ENCODE measurements around a stretch of chr2.

GRCh38 chr2:106085241-106086183 lies 20.0 kb downstream of the ECRG4 start:
- RRBS: no CpG with 5 or more reads among the region's 15 CpGs

DNA sequence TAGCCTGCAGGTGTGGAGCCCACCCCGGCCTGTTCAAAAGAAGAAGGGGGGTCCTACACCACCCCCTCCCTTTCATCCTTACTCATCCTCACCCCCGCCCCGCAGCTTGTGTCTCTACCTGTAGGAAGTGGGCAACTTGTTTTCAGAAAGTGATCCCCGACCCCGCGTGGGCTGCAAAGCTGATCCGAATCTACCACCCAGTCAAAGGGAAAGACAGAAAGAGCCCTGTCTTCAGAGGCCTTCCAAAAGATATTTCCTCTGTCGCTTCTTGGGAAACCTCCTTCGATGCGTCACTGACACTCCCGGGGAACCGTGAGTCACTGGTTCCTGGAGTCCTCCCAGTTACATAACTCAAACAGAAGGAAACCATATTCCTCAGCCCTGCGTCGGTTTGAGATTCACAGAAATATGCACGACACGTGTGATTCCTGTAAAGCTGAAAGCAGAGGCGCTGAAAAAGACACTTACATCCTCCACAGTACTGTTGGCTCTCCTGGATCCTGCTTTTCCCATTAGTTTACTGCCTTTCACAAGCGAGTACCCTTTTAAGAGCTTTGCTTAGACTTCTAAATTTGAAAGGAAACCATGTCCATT lies 24.4 kb downstream of the CD8B2 start:
- RRBS: no CpG with 5 or more reads among the region's 18 CpGs

DNA sequence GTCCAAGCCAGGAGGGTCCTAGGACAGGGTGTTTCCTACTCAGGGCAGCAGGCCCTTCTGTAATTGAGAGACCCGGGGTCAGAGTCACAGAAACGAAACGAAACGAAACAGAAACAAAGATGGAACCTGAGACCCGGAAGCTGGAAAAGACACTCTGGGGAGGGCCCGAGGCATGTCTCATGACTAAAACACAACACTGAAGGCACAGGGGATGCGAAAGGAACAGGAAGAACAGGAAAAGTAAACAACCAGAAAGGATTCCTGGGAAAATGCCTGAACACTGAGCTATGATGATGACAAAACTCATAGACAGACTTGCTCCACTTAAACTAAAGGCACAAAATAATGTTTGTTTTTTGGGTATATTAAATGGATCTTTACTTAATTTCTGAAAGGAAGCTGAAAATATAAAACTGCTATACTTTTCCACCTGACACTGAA lies 16.7 kb upstream of the SULT1C2 start:
- RRBS: 20% methylated on average over 1 of the region's 7 CpGs

DNA sequence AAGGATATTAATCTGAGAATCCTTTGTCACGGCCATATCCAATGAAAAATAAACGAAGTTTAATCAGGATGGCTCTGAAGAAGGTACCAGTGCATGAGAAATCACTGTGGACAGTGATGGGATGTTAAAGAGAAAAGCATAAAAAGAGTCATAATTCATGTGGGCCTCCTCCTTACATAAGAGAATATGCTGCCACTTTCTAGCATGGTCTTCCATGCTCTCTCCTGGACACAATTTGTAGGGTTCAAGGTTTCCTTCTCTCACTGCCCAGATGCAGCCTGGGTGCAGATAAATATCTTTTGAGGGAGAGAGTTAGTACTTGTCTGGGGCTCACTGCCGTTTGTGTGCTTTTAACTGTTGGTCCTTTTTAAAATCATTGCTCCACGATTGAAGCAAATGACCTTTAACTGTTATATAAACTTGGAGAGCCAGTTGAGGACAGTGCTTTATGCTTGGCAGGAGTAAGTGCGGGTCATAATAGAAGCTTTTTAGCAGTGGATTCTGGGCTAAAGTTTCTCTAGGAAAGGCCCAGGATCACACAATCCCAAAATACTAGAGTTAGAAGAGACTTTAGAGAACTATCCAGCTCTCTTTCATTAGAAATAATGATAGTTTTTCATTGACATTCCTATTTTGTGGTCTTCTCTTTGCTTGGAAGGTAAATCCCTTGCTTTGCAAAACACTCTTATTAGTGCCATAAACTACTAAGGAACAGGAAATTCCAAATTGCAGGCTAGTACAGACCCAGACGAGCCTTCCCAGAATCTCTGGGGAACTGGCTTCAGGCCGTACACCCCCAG lies 18.9 kb downstream of the LIMS1 start:
- RRBS: no CpG with 5 or more reads among the region's 7 CpGs

DNA sequence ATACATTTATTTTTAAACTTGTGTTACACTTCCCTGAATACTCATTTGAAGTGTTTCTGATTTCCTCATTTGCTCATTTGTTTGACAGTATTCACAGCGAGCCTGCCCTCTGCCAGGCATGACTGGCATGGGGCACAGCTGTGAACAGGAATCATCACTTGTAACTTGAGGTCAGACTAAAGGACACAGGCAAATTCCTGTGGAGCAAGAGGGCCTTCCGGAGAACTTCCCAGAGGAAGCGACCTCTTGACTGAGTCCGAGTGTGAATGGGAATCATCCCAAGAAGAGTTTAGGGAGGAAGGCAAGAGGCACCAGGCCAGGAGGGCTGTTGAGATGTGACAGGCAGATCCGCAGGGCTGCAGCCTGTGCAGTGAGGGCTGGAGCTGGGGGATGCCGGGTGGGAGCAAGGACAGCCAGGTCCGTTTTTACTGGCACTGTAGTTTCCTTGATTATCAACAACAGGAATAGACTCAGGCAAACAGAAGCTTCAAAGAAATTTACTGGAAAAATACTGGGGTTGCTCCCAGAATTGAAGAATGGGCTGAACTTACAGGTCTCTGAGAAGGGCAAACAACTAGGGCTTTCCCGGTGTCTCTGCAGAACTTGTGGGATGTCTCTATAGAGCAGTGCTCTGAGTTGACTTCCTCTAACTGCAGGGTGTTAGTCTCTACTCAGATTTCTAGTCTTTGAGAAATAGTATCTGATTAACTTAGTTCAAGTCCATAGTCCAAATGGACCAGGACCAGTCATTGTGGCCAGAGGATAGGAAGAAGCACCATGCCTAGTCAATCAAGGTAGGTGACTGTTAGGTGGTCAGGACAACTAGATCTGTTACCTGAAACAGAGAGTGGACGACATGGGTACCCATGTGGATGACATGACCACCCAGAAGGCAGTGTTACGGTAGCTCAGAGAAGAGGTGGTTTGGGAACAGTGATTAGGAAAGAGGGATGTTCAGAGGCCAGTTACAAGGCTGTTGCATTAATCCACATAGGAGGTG lies 45.6 kb downstream of the LIMS1 start:
- RRBS: no CpG with 5 or more reads among the region's 10 CpGs

DNA sequence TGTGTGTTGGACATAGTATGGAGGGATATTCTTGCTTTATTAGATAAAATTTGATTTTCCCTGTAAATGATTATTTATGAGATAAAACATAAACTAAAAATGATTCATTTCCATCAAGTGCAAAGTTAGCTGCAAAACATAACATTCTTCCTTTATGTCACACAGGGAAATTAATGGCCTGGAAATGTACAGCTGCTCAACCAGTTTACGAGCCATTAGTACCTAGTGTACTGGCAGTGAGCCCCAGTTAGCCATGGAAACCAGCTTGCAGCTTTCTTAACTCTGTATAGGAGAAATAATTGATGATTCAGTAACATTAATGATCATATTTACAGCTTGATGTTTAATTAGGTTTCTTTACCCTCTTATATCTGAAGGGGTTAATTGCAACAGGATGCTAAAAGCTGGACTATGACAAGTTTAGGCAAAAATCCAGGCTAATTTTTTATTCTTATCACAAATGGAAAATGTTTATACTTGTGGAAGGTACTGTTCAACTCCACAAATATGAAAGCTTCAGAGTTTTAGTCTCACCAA lies 82.7 kb downstream of the LIMS1 start:
- RRBS: no CpG with 5 or more reads among the region's 1 CpG

DNA sequence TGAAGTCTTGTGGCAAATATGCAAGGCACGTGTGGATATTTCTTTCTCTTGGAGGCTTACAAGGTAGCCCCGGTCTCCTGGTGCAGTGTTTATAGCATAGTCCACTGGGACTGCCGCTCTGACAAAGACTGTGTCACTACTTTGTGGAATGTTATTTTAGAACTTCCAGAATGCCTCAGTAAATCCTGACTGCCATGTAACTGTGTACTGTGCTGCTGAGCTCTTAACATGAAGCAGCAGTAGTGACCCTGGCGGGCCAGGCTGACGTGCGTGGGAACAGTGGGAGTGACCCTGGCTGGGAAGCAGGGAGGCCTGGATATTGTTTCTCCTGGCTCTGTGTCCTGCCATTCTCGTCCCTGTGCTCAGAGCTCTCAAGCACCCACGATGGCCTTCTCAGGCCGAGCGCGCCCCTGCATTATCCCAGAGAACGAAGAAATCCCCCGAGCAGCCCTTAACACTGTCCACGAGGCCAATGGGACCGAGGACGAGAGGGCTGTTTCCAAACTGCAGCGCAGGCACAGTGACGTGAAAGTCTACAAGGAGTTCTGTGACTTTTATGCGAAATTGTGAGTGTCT lies 64.5 kb upstream of the RANBP2 start:
- RRBS: no CpG with 5 or more reads among the region's 19 CpGs

DNA sequence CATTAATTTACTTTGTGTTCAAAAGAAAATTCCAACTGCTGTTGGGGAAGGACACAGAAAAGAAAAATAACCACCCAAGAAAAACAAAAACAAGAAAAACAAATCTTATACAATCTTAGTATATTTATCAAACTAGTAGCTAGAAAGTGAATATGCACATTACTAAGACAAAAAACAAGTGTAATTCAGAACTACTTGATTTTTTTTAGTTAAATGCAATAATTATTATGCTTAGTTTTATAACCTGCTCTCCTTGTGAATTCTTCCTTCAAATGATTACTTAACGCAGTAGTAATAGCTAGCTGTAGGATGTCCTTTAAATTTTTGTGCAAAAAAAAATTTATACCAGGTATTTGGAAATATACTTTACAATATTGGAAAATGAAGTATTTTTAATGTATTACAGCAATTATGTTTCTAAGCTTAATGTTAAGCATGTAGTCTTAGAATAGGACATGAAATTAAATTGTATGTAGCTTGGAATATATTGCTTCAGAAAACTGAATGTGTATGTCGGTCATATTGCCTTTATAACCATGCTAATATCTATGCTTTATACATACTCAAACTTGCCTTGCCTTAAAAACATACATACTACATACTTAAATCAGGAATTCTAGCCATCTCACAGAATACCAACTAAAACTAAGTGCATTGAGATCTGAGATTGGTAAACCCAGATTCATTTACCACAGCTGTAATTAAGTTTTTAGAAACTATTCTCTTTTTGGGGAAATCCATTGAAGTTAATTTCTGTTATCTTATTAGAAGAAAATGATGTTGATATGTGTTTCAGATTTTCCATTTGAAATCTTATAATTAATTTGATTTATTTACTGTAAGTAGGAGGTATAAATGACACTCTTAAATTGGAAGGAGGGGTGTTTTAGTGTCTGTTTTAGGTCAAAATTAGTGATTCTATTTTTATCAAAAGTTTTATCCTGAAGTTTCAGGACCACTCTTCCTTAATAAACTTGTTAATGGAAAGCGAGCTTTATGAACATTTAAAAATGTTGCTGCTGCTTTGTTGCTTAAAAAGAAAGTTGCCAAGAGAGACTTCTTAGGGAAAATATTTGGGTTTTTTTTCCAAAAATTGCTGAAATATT lies 34.6 kb upstream of the RANBP2 start:
- RRBS: no CpG with 5 or more reads among the region's 3 CpGs

- RRBS: no CpG with 5 or more reads among the region's 18 CpGs
These were observed 61.5 kb upstream of the SH3RF3 start for GRCh38 chr2:109067186-109068207.

DNA sequence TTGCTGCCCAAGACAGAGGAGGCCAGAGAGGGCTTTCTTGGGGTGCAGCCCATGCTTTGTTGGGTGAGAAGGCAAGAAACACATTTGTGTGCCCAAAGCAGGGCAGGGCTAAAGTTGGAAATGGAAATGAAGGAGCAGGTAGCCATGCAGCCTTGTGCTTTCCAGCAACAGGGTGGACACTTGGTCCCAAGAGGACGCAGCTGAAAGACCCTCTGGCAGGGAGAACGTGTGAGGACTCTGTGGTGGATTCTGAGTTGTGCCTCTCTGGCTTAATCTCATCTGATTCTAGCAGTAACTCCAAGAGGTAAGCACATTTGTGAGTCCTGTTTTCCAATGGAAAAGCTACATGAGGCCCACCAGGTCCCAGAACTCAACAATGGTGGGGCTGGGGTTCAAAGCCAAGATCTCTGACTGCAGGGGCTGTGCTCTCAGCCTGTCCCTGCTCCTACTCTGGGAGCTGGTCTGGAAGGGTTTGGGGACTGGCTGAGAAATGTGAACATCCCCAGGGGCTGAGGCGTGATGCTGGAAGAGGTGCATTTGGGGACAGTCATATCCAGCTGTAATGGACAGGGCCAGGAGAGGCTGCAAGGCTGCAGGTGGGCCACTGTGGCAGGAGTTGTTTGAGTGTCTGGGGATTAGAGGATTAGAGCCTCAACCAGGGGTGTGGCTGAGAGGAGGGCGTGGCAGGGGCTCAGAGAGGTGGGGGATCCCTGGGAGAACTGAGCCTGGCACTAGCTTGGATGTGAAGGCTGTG lies 31.5 kb downstream of the SH3RF3 start:
- RRBS: no CpG with 5 or more reads among the region's 4 CpGs

- RRBS: 6% methylated on average over 2 of the region's 7 CpGs
These were observed 223.9 kb downstream of the SH3RF3 start for GRCh38 chr2:109352929-109353380.

- RRBS: no CpG with 5 or more reads among the region's 19 CpGs
These were observed 132.5 kb downstream of the SEPTIN10 start for GRCh38 chr2:109480994-109481885.

GRCh38 chr2:109503743-109504423 lies 109.9 kb downstream of the SEPTIN10 start:
- RRBS: no CpG with 5 or more reads among the region's 18 CpGs

GRCh38 chr2:109609471-109609762 lies 4.3 kb downstream of the SEPTIN10 start:
- RRBS: no CpG with 5 or more reads among the region's 5 CpGs

DNA sequence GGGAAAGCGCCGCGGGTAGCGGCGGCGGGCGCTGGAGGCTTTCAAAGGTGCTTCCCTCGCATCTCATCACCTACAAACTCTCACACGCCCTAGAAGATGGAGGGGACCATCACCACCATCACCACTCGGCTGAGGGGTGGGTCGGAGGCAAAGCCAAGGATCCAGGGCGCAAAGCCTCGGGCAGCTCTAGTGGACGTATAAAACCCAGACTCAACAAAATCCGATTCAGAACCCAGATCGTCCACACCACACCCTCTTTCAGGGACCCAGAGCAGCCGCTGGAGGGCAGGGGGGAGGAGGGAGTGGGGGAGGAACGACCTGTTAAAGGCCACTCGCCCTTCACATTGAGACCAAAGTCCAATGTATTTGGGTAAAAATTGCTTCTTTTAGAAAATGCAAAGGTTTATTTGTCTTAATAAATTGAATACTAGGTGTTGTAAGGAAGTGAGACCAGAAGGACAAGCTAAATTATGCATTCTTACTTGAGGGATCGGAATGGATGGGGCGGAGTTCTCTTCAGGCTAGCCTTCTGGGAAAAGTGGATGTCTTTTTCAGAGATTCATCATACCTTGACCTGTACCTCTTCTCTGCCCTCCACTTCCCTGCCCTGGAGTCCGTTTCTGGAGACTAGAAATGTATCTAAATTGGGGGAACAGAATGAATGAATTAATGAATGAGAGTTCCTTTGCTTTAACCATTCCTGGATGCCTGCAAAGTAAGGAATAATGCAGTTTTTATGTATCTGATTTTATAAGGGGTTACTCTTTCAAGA lies 1.7 kb downstream of the SOWAHC start:
- RRBS: no CpG with 5 or more reads among the region's 22 CpGs

- RRBS: no CpG with 5 or more reads among the region's 4 CpGs
These were observed 49.5 kb downstream of the SOWAHC start for GRCh38 chr2:109663569-109664177.

- RRBS: no CpG with 5 or more reads among the region's 14 CpGs
These were observed 61.6 kb downstream of the SOWAHC start for GRCh38 chr2:109675734-109676275.

GRCh38 chr2:109677066-109677675 lies 63.0 kb downstream of the SOWAHC start:
- RRBS: no CpG with 5 or more reads among the region's 6 CpGs

GRCh38 chr2:110054582-110054961 lies 61.0 kb downstream of the MALL start:
- RRBS: no CpG with 5 or more reads among the region's 4 CpGs

DNA sequence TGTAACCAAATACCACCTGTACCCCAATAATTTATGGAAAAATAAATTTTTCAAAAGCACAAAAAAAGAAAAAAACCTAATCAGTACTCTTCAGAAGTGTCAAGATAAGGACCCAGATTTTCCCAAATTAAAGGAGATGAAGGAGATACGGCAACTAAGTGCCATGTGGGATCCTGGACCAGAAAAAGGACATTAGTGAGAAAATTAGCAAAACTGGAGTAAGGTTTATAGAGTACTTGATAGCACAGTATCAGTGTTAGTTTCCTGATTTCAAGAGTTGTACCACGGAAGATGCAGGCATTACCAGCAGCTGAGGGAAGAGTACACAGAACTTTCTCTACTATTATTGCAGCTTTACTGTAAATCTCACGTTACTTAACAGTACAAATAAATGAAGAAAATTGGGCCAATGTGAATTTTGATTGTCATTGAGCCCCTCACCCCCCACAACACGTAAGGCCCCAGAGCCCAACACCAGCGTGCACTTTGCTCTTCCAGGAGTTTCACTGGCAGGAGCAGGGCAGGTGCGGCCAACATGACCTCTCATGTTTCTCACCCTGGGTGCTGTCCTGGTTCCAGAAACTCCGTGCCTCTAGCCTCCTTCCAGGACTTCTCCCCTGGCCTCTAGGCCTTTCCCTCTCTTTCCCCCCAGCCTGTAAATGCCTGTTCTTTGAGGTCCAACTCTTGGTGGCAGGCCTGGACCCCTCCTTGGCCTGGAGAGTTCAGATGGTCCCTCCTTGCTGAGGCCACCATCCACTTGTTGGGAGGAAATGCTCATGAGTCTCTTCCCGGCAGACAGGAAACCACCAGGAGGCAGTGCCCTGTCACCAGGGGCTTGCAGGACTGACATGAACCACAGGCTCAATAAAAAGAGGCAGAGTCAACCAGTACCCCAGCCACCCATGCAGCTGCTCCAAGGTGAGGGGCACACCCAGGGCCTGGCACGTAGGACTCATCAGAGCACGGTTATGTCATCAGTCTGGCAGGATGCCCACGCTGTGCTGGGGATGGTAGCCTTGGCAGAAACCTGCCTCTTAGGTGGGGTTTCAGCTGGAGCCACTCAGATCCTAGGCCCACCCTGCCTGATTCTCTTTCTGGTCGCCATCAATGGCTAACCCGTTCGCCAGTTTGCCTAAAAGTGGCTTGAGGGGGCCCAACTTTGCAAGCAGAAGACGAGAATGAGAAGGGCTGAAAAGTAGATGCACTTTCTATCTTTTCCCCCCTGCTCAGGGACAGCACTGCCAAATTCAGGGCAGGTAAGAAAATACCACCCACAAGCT lies 1.6 kb downstream of the MALL start:
- RRBS: no CpG with 5 or more reads among the region's 15 CpGs